HT1080 (cell line): Measurements from ENCODE around the genes ACSBG1, DNAJA4 and PSMA4.

RAMPAGE:
- cytosol, long total RNA: no peak
- long total RNA: no peak
- nucleus, long total RNA: no peak
Observed at GRCh38 chr15:77507153-77508268, 86.8 kb downstream of the HMG20A start.

DNA sequence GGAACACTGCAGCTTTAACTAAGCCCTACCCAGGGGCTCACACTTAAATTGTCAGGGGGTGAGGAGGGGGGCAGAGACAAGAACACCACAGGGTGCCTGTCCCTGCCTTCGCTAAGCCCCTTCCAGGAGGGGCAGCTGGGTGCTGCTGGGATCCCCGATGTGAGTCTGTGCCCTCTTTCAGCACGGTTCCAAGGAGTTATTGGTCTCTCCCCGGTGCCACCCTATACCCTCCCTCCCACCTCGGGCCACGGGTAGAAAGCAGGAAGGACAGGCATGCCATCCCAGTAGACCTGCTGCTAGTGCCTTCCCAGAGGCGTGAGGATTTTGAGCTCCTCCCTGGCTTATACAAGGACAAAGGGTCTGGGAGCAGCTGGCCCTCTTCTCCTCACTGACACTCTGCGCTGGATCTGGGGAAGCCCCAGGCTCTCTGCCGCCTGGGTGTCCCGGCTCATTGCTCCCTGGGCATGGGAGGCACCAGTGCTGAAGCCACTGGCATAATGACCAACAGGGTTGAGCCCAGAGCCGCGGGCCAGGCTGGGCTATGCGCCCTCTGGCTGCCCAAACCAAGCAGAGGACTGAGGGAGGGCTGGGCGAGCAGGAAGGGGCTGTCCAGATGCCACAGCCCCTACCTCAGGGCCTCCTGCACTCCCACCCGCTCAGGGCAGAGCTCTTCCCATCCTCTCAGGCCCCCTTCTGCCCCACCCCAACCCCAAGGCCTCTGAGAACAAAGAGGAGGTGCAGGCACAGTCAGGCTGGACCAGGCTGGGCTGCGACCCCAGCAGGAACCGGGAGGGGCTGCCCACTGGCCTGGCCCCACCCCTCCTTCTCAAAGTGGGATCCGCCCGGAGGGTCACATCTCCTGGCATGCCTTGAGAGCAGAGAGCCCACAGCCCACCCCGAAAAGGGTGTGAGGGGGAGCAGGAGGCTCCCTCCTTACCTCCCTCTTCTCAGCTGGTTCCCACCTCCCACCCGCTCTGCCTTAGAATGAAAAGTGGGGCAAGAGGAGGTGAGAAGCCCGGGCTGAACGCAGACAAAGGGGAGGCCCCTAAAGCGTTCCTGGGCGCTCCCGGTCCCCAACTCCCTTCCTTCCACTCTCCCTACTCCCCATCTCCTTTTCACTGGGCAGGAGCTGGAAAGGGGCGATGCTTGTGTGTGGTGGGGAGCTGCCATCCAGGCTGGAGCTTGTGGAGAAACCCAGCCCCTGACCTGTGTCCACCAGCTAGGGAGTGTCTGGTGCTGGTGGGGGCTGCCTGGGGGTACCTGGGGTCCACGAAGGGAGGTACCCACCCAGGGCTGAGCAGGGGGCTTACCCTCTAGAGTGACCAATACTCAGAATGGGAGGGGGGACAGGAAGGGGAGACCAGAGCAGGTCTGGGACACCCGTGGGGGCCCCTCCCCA lies 1.5 kb downstream of the LINGO1 start:
RAMPAGE:
- cytosol, long total RNA: no peak
- long total RNA: no peak
- nucleus, long total RNA: no peak

DNA sequence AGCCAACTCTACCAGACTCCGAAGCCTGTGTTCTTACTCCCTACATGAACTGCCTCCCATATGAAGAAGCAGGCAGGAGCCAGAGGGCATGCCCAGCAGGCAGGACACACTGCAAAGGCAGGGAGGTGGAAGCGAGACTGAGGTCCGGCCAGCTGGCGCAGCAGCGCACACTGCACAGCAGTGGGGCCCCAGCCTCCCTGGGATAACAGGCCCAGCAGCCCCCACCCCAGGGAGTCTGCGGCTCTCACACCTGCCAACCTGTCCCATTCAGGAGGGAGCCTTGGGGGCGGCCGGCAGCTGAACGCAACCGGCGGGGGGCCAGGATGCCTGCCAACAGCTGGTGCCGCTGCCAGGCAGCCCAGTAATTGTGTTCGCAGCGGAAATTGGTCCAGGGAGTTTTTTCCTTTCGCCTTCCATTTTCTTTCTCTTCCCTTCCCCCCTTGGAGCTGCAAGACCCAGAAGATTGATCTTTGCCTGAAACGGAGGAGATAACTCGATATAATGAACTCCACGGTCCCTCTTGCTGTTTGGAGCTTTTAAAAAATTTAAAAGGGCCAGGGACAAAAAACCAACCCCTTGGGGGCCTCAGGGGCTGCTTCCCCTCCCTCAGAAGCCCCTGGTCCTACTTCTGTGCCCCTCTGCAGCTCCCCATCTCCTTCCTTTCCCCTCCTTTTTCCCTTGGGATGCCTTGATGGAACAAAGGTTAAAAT lies 106.3 kb upstream of the LINGO1 start:
RAMPAGE:
- cytosol, long total RNA: no peak
- long total RNA: no peak
- nucleus, long total RNA: no peak

GRCh38 chr15:77888864-77889657 lies 188.4 kb downstream of the TBC1D2B start:
RAMPAGE:
- cytosol, long total RNA: no peak
- long total RNA: no peak
- nucleus, long total RNA: no peak

RAMPAGE:
- cytosol, long total RNA: no peak
- long total RNA: no peak
- nucleus, long total RNA: no peak
Observed at GRCh38 chr15:77943904-77944811, 133.4 kb downstream of the TBC1D2B start.

DNA sequence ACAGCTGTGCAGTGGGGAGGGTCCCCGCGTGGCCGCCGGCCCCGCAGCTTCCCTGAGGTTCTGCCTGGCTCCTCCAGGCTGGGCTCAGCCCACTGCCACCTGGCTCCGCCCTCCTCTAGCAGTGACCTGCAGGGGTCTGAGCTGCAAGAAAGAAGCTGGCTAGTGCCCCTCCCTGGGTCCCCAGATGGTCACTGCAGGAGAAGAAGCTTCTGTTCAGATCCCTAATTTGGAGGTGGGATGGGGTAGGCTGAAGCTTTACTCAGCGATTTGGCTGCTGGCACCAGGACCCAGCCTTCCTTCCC lies 90.3 kb downstream of the TBC1D2B start:
RAMPAGE:
- cytosol, long total RNA: no peak
- long total RNA: no peak
- nucleus, long total RNA: no peak

DNA sequence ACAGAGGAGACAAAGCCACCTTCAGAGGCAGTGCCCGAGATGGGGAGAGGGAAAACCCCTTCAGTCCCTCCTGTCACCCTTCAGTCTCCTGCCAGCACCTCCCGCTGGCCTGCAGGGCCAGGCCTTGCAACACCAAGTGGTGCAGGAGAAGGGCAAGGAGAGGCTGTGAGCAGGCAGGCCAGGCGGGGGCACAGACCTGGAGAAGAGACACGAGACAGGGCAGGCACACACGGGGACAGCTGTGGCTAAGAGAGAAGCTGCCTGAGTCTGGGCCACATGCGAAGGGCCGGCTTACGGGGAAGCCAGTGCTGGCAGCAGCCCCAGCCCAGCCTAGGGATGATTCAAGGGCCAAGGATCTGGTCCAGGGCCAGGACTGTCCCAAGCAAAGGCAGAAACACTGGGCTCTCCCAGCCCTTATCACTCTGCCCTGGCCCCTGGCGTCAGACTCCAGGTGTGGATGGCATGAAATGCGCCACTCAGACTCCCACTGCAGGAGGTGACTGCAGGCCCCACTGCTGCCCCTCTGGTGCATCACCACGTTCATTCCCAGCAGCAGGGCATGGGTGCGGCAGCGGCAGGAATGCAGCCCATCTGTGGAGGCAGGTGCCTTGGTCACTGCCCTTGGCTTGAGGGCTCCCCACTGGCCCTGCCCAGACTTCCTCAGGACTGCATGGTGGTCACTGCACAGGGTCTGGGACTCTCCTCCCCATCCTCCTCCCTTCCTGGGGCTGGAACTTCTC lies 69.5 kb downstream of the TBC1D2B start:
RAMPAGE:
- cytosol, long total RNA: no peak
- long total RNA: no peak
- nucleus, long total RNA: no peak

GRCh38 chr15:78056231-78056691 lies 21.2 kb downstream of the TBC1D2B start:
RAMPAGE:
- cytosol, long total RNA: no peak
- long total RNA: no peak
- nucleus, long total RNA: no peak

RAMPAGE:
- cytosol, long total RNA: no peak
- long total RNA: no peak
- nucleus, long total RNA: no peak
Observed at GRCh38 chr15:78082351-78082825, 4.9 kb upstream of the TBC1D2B start.

GRCh38 chr15:78234299-78234987 lies at the start of gene ACSBG1:
Gene ACSBG1, minus strand, starts transcription at chr15:78234565.
RAMPAGE:
- cytosol, long total RNA: no peak
- long total RNA: no peak
- nucleus, long total RNA: no peak

DNA sequence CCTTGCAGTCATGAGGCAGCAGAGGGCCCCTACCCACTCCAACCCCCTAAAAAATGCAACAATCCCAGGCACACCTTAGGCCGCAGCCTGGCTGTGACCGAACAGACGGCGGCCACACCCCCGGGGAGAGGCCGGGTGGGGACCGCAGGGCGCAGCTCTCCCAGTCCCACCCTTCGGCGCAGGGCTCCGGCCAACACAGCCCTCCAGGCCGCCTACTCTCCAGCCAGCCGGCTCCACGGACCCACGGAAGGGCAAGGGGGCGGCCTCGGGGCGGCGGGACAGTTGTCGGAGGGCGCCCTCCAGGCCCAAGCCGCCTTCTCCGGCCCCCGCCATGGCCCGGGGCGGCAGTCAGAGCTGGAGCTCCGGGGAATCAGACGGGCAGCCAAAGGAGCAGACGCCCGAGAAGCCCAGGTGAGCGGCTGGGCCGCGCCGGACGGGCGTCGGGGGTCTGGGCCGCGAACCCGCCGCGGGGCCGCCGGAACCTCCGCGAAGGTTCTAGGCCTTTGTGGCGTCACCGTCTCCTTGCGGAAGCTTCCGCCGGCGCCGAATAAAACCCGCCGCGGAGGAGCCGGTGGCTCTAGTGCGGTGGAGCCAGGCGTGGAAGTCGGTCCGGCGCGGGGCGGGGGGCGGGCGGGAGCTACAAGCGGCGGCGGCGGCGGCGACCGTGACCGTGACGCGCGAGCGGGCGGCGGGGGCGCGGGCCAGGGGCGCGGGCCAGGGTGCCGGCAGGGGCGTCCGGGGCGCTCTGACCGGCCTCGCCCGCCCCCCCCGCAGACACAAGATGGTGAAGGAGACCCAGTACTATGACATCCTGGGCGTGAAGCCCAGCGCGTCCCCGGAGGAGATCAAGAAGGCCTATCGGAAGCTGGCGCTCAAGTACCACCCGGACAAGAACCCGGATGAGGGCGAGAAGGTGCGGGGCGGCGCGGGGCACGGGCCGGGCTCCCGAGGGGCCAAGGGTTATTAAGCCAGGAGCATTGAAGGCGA lies at the start of gene DNAJA4:
DNAJA4 (plus strand) TSS at position 580 of the 987 bp plus-strand sequence.
RAMPAGE:
- cytosol, long total RNA: no peak
- long total RNA: no peak
- nucleus, long total RNA: no peak

DNA sequence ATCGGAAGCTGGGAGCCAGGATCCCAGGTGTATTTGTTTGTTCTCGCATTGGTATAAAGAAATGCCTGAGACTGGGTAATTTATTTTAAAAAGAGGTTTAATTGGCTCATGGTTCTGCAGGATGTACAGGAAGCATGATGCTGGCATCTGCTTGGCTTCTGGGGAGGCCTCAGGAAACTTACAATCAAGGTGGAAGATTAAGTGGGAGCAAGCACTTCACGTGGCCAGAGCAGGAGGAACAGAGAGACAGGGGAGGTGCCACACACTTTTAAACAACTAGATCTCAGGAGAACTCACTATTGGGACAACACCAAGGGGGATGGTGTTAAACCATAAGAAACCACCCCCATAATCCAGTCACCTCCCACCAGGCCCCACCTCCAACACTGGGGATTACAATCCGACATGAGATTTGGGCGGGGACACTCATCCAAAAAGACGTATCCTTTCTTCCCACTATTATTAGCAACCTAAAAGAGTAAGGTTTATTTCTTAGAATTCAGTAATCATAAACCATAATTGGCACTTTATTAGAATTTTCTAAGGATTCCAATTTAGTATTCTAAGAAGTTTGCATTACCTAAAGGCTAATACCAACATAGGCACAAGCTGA lies 5.4 kb upstream of the HYKK start:
RAMPAGE:
- cytosol, long total RNA: no peak
- long total RNA: no peak
- nucleus, long total RNA: no peak

DNA sequence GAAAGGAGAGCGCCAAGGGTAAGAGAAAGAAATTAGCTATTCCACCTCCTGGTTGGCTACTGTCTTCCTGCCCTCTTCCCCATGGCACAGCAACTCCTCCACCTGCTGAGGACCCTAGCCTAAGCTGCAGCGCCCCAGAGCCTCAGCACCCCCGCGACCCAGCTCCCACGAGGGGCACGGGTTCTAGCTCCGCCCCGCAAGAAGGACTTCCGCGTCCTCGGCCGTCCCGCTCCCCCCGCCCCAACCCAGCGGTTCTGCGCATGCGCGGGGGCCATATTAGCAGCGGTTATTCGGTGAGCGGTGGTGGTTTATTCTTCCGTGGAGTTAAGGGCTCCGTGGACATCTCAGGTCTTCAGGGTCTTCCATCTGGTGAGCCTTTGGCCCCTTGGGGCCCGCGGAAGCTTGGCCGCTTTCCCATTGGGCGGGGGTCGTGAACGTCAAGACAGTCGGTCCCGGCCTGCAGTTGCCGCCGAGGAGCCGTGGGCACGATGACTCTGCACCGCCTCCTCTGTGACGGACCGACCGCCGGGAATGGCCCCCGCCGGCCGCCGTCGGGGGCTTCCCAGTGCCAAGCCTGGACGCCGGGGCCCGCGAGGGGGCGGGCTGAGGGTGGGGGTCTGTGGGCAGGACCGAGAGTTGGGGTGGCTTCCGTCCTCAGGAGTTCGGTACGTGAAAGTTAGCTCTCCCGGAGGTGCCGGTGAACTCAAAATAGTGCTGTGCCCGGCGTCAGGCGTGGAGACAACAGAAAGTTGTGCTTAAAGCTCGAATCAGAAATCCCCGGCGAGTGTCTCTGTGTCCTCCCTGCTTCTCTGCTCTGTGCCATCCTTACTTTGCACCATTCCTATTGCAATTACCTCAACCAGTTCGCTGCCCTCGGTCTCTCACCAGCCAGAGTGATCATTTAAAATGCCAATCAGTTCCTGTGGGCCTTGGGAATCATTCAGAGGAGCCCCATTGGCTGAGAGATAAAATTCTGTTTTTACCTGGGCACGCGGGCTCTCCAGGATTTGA lies at the start of gene PSMA4:
PSMA4 (plus strand) TSS at position 274 of the 1,011 bp plus-strand sequence.
RAMPAGE:
- cytosol, long total RNA: start-site peak on the plus strand centred at position 288 of the sequence, 64 bp wide, 1,641 and 2,325 reads in 2 replicates
- long total RNA: start-site peak on the plus strand centred at position 288 of the sequence, 64 bp wide, 1,555 reads
- nucleus, long total RNA: start-site peak on the plus strand centred at position 286 of the sequence, 60 bp wide, 1,106 and 36 reads in 2 replicates

GRCh38 chr15:78546486-78546747 lies 6.2 kb downstream of the PSMA4 start:
RAMPAGE:
- cytosol, long total RNA: no peak
- long total RNA: no peak
- nucleus, long total RNA: no peak

DNA sequence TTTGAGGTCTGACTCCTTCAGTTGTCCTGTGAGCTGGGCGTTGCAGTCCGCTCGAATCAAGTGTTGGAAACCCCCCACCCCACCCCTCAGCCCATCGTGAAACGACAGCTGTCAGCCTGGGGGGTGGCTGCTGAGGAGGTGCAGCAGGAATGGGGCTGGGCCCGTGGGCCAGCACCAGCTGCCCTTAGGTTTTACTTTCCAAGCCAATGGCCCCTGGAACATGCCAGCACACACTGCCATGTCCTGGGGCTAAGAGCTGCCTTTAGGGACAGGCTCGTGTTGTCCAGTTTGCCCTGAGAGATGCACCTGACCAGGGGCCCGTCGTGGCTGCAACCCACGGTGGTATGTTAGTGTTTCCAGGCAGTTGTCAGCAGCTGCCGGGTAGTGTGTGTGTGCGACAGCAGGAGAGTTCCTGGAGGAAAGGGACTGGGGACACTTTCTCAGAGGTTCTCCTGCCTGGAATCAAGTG lies 56.3 kb downstream of the ADAMTS7 start:
RAMPAGE:
- cytosol, long total RNA: no peak
- long total RNA: no peak
- nucleus, long total RNA: no peak

DNA sequence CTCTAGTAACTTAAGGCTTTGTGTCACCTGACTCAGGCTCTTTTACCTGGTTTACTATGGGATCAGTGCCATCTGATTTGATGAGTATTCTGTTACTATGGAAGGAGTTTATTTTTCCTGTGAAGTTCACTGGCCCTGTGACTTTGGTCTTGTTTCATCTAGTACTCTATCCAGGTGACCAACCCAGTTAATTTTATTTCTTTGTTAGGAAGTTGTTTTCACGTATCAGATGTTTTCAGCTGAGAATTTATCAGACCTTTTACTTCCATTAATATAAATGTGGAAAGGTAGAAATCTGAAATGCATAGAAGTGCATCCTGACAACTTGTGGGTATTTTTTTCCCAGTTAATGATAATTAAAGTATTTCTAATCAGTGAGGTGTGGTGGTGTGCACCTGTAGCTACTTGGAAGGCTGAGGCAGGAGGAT lies 9.1 kb downstream of the MORF4L1 start:
RAMPAGE:
- cytosol, long total RNA: no peak
- long total RNA: no peak
- nucleus, long total RNA: no peak

GRCh38 chr15:78886073-78886480 lies 13.4 kb downstream of the MORF4L1 start:
RAMPAGE:
- cytosol, long total RNA: no peak
- long total RNA: no peak
- nucleus, long total RNA: no peak

GRCh38 chr15:78912451-78913131 lies 32.3 kb downstream of the CTSH start:
RAMPAGE:
- cytosol, long total RNA: no peak
- long total RNA: no peak
- nucleus, long total RNA: no peak

GRCh38 chr15:78991496-78991860 lies 46.6 kb upstream of the CTSH start:
RAMPAGE:
- cytosol, long total RNA: no peak
- long total RNA: no peak
- nucleus, long total RNA: no peak

GRCh38 chr15:79235984-79236248 lies 46.6 kb upstream of the ANKRD34C start:
RAMPAGE:
- cytosol, long total RNA: no peak
- long total RNA: no peak
- nucleus, long total RNA: no peak